Renal cortical epithelial cell (primary cell): ENCODE measurements around a stretch of chr12.

DNA sequence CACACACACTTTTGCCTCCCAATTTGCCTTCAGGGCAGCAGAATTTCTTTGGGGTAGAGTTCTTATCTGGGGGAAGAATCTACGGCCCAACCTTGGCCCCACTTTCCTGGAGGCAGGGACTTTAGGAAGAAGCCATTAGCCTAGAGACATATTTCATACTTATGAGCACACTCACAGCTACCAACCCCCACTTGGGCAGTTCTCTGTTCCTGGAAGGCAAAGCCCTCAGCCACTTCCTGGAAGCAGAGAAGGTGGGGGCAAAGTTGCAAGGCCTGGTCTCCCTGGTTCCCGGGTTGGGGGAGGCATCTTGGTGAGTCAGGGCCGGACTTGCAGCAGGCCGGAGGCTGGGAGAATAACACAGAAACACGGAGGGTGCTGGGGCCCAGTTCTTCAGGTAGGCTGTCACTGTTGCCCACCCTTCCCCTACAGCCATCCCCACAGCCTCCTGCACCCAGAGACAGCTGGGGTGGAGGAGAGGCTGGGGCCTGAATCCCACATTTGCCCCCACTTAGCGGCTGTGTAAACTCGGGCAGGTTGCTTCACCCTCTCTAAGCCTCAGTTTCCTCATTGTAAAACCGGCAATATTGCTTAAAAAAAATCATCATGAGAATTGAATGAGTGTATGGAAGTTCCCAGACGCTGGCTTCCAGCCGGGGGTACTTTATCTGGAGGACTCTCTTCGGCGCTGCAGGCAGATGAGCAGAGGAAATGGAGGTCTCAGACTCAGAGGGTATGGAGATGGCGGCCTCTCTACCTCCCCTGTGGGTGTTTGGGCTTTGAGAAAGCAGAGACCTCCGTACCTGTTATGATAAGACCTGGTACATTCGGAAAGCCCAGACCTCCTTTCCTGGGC, 5.1 kb downstream of the SELPLG start:
- RRBS, result 61% methylated on average over 1 of the region's 15 CpGs

DNA sequence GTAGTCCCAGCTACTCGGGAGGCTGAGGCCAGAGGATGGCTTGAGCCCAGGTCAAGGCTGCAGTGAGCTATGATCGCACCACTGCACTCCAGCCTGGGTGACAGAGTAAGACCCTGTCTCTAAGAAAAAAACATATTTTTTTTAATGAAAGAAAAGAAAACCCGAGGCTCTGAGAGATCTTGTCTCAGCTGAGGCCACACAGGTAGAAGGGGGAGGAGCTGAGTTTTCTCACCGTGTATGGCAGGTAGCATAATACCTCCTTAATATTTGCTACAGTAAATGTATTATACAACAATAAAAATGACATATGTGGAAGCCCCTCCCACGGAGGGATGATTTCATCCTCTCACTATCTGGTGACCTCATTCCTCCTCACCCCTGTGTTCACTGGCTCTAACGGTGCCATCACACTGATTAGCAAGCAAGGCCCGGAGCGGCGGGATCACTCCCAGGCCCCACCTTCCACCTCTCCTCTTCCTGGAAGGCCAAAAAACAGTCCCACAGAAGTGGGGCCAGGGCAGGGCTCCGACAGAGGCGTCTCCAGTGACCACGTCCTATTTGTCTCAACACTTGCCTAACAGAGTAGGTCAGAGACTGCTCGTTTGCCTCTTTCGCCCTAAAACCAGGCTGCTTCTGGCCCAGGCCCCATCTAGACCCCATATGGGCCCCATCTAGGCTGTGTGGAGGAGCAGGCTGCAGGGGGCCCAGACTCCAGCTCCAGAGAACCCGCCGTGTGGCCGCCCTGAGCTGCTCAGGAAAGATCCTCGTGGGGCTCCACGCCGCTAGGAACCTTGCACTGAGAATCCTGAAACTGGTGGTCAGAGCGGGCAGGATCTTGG, 3.9 kb downstream of the SELPLG start:
- RRBS, result no CpG with 5 or more reads among the region's 21 CpGs

GRCh38 chr12:108634294-108634812, 659 bp upstream of the SELPLG start:
- RRBS, result no CpG with 5 or more reads among the region's 5 CpGs

- RRBS, result no CpG with 5 or more reads among the region's 9 CpGs
These were observed 12.2 kb upstream of the SELPLG start for GRCh38 chr12:108645834-108646276.

- RRBS, result no CpG with 5 or more reads among the region's 7 CpGs
These were observed 31.2 kb downstream of the CORO1C start for GRCh38 chr12:108699768-108700825.

DNA sequence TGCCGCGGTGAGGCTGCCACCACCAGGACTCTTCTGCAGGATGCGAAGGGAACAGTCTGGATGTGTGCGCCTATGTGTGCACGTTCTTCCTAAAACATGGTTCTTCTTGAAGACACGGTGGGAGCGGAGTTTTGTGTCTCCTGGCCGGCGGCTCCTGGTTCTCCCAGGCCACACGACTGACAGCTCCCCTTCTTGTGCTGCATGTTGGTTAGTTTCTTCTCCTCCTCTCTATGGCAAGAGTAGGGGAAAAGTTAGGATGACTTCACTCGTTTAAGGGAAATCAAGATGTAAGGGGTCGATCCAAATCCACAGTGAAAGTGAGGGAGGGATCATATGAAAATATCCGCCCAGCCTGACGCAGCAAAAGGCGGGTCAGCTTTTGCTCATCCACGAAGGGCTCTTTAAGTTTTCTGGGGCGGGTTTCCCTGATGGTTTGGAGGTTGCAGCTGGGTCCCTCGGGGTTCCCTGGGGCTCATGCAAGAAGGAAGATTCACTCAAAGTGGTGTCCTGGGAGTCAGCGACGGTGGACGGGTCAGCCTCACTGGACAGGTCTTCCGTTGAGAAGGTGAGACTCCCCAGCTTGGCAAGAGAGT, 56.4 kb upstream of the CORO1C start:
- RRBS, result no CpG with 5 or more reads among the region's 22 CpGs

DNA sequence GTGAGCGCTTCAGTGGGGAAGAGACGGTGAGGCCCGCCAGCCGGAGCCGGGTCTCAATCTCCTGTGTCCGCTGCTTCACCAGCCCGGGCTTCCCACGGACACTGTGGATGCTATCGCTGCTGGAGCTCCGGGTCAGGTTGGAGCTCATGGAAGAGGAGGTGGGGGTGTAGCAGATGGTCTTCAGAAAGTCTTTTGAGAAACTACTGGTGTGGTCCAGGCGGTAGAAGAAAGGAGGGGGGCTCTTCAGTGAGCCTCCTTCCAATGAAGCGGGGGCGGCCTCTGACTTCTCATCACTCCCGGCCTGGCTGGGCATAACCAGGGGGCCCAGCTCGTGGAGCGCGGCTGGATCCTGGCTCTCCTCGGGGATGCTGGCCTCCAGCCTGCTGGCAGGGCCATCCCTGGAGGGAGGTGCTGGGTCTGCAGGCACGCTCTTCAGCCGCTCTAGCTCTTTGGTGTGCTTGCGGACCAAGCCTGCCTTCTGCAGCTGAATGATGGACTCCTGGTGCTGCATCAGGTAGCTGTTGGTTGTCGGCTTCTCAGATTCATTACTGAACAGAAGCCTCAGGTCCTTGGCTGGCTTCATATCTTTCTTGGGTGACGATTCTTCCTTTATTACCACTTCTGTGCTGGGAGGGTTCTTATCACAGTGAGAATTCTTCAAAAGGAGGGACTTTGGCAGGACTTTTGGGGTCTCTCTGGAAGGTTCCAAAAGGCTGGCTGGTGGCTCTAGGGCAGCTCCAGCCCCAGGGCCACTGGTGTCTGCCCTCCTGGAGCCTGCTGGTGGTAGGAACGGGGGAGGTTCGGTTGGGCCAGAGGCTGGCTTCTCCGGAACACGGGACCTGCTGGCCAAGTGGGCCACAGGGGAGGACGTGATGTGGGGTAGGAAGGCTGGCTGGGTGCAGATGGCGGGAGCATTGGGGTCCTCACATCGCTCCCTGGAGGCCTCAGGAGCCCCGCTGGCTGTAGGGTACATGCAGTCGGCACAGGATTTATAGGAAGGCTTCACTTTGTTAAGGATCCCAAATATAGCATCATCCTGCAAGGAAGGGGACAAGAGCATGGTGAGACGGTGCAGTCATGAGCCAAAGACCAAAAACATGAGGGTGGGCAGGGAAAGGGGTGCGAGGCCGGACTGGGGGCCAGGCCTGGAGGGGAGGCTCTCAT, 57.3 kb upstream of the CORO1C start:
- RRBS, result 93% methylated on average over 5 of the region's 35 CpGs

DNA sequence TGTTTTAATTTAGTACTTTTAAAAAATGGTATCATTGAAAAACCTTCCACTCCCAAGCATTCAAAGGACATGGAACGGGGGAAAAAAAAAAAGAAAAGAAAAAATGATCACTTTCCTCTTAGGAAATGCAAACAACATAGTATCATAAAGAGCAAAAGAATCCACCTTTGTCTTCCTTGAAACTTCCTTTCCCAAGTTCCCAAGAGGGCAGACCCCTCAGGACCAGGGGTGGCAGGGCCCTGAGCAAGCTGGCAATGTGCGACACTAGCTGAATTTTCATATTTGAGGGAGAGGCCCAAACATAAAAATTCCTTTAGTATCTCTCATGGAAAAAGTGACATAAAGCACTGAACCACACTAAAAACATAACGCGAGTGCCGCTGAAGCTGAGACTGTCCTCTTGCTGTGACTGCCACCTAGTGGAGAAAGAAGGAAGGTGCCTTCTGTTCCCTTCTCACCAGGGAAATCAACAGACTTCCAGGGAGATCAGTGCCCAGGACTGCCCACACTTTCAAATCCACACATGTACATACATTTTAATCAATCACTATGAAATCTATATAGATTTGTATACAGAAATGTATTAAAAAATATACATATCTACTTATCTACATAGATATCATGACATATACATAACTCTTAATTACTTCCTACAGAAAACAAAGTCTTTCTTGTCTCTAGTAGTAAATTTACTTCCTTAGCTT, 53.9 kb downstream of the SSH1 start:
- RRBS, result no CpG with 5 or more reads among the region's 5 CpGs

GRCh38 chr12:108816613-108817259, 40.6 kb downstream of the SSH1 start:
- RRBS, result no CpG with 5 or more reads among the region's 15 CpGs

GRCh38 chr12:108825390-108825984, 31.9 kb downstream of the SSH1 start:
- RRBS, result no CpG with 5 or more reads among the region's 6 CpGs

- RRBS, result no CpG with 5 or more reads among the region's 12 CpGs
These were observed 2.8 kb downstream of the SSH1 start for GRCh38 chr12:108854458-108855165.

DNA sequence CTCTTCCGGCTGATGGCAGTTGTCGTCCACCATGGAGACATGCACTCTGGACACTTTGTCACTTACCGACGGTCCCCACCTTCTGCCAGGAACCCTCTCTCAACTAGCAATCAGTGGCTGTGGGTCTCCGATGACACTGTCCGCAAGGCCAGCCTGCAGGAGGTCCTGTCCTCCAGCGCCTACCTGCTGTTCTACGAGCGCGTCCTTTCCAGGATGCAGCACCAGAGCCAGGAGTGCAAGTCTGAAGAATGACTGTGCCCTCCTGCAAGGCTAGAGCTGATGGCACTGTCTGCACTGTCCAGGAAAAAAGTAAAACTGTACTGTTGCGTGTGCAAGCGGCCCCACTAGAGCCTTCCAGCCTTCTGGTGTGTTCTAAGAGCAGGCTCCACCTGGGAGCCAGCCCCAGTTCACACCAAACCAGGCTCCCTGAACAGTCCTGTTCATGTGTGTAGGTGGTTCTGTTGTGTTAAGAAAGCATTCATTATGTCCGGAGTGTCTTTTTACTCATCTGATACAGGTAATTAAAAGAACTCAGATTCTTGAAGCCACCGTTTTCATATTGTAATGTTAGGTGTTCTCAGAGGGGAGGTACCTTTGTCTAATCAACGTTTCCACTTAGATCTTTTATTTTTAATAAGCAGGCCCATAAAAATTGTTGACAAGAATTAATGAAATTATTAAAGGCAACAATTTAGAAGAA, 7.4 kb downstream of the ALKBH2 start:
- RRBS, result no CpG with 5 or more reads among the region's 15 CpGs

DNA sequence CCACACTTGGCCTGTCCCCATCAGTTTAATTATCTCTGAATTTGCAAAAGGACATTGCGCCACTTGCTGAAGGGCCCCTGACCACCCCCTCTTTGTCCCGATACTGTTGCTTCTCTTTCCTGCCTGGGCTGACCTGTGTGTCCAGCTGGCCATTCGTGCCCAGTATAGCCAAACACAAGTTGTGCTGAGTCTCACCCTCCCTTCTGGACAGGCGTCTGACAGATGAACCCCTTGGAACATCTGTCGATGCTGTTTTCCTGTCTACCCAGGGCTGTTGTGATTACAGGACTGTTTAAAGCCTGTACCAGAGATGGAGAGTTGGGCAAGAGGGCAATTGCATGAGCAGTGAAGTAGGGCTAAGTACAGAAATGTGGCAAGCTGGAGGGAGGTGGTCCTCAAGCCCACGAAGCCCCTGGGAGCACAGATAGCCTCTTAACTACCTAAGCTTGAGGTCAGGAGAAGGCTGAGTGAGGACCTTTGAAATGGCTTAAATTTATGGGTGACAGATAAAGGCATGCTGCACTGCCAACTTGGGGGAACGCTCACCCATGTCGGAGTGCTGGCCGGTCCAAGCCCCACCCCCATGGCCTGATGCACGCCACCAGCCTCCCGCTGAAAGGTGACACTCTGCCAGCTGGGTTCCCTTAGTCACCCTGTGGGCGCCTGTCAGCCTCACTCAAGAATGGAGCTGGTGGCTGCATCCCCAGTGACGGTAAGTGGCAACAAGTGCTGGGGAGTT, 14.5 kb downstream of the ACACB start:
- RRBS, result no CpG with 5 or more reads among the region's 13 CpGs

GRCh38 chr12:109264539-109265633, 44.2 kb downstream of the FOXN4 start:
- RRBS, result 92% methylated on average over 3 of the region's 35 CpGs

DNA sequence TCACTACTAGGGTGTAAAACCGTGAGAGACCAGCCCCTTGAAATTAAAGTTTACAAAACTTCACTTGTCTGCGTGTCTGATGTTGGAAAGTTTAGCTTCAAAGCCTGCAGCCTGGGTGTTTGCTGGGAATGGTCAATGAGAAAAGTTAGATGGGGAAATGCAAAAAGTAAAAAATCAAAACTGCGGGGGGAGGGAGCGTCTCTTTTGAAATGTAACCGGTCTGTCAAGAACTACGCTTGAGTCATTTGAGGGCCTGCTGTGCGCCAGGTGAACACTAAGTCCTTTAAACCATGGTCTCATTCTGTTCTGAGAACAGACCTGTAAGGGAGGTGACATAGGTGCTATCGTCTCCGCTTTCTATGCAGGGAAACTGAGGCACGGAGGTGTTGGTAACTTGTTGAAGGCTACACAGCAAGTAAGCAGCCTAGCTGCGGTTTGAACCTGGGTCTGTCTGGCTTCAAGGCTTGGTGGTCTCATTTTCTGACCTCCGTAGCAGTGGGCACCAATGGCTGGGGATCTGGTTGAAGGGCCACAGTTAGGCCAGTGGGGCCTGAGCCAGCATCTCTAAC, 41.6 kb downstream of the KCTD10 start:
- RRBS, result no CpG with 5 or more reads among the region's 12 CpGs

DNA sequence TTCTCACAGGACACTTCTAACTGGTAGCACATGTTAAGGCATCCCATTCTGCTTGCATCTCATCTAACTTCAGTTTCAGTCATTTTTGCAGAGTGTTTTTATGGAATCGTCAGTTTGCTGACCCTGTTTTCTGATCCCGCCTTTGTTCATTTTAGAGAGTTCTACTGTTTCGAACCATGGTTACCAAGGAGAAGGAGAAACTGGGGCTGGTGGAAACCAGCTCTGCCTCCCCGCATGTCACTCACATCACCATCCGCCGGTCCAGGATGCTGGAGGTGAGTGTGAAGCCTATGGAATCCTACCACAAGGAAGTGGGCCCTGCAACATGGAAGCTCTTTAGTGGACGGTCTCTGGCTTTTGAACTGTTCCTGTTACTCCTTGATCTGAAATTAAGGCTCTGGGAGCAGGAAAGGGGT, 39.2 kb downstream of the UBE3B start:
- RRBS, result no CpG with 5 or more reads among the region's 7 CpGs

- RRBS, result no CpG with 5 or more reads among the region's 19 CpGs
These were observed 43.7 kb downstream of the UBE3B start for GRCh38 chr12:109520822-109521799.

GRCh38 chr12:109540347-109541038, 32.8 kb downstream of the MMAB start:
- RRBS, result no CpG with 5 or more reads among the region's 11 CpGs

DNA sequence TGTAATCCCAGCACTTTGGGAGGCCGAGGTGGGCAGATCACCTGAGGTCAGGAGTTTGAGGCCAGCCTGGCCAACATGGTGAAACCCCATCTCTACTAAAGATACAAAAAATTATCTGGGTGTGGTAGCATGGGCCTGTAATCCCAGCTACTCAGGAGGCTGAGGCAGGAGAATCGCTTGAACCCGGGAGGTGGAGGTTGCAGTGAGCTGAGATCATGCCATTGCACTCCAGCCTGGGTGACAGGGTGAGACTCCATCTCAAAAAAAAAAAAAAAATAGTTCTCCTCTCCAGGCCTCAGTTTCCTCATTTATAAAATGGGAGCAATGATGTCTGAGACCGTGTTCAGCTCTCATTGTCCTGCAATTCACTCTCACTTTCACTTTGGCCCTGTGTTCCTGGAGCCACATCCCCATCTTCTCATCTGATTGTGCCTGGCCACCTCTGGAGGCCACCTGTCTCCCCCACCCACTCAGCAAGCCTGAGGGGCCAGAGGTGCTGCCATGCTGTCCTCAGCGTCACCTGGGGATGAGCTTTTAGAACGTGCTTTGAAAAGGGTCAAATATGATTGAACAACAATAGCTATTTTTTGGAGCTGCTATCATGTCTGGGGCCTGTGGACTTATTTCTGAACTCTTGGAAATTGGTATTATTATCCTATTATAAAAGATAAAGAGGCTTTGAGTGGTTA, 21.0 kb downstream of the MMAB start:
- RRBS, result no CpG with 5 or more reads among the region's 6 CpGs

DNA sequence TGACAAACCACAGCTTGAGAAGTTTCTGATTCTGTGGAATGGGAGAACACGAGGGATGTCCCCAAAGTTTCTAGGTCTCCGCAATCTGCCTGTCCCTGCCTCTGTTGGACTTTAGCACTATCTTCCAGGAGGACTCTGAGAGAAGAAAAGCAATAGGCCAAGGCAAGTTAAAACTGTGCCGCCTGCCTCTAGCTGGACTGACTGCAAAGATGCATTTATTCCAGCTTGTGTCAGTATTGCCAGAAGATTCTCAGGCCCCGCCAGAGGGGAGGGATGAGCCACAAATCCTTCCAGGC, 19.9 kb downstream of the MMAB start:
- RRBS, result no CpG with 5 or more reads among the region's 4 CpGs